Paraaortic lymph node (tissue), 1 donor: Measurements from ENCODE around the genes OSMR and FBXO4.

- PRO-cap, result no peak
Measured at GRCh38 chr5:38542462-38543193, 13.8 kb downstream of the LIFR start.

DNA sequence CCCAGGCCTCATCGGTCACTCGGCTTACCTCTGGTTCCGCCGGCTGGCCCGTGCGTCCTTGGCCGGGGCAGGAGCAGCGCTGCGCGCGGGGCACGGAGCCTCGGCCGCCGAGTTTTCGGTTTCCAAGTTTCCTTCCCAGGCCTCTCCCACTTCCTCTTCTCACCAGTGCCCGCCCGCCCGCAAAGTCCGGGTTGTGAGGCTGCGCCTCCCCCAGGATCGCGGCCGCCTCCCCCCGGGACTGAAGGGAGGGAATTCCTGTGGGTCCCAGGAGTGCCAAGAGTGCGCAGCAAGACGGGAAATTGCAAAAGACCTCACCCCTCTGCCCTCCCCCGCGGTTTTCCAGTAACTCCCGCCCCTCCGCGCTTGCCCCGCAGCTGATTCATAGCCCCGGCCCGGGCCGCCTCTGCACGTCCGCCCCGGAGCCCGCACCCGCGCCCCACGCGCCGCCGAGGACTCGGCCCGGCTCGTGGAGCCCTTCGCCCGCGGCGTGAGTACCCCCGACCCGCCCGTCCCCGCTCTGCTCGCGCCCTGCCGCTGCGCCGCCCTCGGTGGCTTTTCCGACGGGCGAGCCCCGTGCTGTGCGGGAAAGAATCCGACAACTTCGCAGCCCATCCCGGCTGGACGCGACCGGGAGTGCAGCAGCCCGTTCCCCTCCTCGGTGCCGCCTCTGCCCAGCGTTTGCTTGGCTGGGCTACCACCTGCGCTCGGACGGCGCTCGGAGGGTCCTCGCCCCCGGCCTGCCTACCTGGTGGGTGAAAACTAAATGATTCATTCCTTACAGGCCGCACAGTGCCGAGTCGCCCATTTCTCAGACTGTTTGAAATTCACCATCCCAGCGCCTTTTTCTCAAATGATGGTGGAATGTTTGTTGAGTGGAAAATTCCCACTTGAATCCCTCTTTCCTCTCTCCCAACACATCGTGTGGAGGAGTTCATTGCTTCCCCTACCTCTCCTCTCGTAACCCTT, at the start of gene OSMR:
TSS of gene OSMR (plus strand) at position 373 of the 966 bp plus-strand sequence.
- PRO-cap, result bidirectional peak, plus-strand start at position 408 of the sequence, minus-strand start at position 117 of the sequence

GRCh38 chr5:38940232-38941377, 94.8 kb downstream of the OSMR start:
- PRO-cap, result no peak

GRCh38 chr5:39190636-39191104, 28.7 kb downstream of the FYB1 start:
- PRO-cap, result no peak

- PRO-cap, result no peak
Measured at GRCh38 chr5:39394762-39395344, 29.9 kb downstream of the DAB2 start.

DNA sequence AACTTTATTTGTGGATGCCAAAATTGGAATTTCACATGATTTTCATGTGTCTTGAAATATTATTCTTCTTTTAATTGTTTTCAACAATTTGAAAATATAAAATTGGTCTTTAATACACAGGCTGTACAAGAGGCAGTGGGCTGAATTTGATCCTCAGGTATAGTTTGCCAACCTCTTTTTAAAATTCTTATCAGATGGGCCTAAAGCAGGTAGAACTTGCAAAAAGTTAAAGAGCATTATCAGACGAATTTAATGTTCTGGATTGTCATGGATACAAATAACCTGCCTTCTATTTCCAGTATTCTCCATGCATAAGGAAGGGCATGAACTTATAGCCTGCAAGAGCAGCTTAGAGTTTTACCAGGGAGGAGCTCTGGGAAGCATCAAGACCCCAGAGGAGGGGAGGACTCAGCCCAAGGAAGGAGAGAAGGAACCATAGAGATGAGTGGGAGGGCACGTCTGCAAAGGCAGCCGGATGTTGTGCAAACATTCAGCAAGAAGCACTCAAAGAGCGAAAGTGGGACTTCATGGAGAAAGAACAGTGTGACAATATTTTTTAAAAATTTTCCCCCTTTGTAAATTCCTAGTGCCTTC, 270.3 kb upstream of the PTGER4 start:
- PRO-cap, result unidirectional peak, plus-strand start at position 507 of the sequence

- PRO-cap, result no peak
Measured at GRCh38 chr5:40418054-40418378, 261.7 kb upstream of the PTGER4 start.

DNA sequence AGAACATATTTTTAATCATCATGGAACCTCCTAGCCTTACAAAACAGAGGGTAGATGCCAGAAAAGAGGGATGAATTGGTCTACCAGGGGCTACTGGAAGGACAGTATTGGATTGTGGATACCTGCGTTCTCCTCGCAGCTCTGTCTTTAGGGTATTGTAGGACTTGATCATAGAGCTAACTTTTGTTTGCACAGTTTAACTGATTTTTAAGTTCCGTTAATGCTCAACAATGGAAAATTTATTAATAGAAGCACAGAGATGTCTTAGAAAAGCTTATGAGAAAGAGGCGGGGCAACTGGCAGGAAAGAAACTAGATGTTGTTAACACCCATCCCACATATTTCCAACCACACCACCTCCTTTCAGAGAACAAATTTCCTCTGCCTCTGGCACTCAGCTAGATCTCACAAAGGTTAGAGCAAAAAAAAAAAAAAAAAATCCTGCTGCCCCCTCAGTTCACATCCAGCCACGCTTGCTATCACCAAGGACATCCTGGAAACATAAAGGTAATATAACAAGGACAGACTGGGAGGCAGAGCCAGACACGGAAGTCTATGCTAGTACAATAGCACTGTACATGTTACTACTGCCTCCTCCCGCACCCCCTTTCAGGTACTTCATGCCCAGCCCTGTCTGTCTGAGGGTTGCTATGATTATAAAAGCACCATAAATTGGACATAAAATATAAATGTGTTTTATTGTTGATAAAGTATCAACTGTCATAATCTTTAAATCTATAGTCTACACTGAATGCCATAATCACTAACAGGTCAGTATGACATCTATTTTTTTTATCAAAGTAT, 238.0 kb upstream of the PTGER4 start:
- PRO-cap, result bidirectional peak, plus-strand start at position 372 of the sequence, minus-strand start at position 157 of the sequence

DNA sequence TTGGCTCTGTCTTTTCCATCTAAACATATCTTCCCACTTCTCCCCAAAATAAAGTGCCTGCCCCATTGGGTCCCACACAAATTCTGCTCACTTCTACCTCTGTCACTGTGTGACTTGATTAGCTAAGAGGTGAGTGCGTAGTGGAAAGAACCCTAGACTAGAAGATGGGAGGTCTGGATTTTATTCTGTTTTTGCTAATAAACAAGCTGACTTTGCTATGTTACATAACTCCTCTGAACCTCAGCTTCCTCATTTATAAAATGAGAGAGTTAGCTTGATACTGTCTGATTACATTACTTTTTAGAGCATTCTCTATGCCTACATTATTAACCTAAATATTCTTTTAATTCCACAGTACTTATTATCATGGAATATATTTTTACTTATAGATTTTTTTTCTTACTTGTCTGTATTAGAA, 51.3 kb upstream of the PTGER4 start:
- PRO-cap, result no peak

GRCh38 chr5:40689461-40689874, 9.8 kb downstream of the PTGER4 start:
- PRO-cap, result no peak

DNA sequence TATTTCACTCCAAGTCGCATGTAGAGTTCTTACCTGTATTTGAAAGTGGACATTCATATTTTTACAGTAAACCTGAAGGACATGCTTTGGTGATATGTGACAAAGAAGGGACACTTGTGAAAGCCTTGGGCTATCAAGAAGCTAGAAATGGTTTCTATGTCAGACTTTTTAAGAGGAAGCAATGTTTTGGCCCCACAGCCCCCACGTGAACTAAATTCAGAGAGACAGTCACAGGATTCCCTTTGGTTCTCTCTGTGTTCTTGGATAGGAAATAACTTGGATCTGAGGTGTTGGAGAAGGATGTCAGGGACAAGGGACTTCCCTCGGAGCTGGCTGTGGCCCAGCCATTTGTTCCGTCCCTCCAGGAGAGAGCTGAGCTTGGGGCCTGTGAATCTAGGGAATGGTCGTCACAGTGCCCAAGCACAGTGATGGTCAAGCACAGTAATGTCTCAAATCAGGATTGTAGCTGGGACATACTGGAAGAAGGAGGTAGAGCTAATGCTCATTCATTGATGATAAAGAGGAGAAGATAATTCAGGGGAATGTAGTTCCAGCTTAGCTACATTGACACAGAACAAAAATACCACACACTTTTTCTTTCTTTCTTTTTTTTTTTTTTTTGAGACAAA, 2.0 kb downstream of the C7 start:
- PRO-cap, result bidirectional peak, plus-strand start at position 348 of the sequence, minus-strand start at position 212 of the sequence

DNA sequence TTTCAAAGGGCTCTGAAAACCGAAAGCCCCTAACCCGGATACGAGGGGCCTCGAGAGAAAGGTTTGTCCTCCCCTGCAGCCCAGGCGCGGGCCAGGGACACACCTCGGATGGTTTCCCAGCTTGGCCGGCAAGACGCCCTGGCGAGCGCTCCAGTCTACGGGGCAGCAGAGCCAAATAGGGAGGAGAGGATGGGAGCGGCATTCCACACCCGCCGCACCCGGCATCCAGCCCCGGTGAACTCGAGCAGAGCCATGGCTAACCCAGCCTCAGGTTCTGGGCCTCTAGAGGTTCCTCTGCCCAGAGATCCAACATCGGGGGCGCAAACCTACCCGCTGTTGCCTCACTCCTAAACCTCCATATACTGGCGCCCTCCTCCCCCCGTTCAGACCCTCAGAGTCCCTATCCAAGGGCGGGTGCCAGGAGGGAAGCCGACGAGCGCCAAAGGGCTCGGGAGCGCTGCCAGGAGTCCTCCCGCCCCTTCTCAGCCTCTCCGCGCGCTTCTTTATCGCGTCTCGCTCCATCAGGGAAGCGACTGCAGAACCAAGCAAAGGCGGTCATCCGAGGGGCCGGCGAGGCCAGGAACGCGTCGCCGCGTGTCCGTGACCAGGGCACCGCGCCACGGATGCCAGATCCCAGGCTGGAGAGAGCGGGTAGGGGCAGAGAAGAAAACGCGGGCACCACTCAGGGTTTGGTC, 536 bp downstream of the OXCT1 start:
- PRO-cap, result no peak

- PRO-cap, result no peak
Measured at GRCh38 chr5:41908544-41908859, 4.4 kb downstream of the RIMOC1 start.

DNA sequence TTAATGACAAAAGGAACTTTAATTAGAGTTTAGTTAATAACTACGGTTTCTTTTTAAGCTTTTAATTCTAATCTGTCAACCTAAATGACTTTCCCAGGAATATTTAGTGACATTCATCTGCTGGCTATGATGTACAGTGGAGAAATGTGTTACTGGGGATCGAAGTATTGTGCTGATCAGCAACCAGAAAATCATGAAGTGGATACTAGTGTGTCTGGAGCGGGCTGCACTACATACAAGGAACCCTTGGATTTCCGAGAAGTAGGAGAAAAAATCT, 8.2 kb upstream of the FBXO4 start:
- PRO-cap, result no peak

DNA sequence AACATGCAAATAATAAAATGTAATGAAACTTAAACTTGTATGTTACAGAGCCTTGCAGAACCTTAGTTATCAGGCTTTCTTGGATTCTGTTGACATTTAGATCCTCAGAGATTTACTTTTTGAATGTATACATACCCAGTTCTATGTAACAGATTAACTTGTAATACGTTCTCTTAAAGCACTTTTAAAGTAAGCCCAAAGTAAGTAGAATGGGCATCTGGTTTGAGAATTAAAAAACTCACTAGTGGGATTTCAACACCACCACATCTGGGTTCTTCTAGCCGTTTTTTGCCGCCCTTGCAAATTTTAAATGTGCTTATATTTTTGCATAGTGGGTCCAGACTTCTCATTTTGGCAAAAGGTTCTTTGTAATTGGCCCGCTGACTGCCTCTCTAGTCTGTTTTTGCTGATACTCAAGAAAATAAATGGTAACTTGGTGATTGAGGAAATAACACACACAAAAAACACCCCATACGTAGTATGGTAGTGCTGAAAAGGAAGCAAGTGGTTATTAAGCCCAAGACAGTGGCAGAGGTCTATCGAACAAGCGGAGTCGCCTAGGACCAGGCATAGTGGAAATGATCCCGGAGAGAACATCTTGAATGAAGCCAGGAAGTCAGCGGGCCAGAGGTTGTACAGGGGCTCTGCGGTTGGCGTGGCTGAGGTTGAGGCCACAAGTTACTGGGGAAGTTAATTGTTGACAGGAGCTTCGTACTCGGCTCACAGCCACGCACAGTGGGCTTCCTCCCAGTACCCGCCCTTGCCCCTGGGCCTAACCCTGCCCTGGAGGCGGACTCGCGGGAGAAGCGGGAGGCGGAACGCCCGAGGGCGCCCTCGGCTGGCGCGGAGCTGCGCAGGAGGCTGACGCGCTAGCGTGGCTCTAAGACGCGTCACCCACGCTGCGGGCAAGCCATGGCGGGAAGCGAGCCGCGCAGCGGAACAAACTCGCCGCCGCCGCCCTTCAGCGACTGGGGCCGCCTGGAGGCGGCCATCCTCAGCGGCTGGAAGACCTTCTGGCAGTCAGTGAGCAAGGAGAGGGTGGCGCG, at the start of gene FBXO4:
TSS of gene FBXO4 (plus strand) at position 884 of the 1,046 bp plus-strand sequence.
- PRO-cap, result bidirectional peak, plus-strand start at position 908 of the sequence, minus-strand start at position 768 of the sequence

GRCh38 chr5:42515489-42516032, 92.3 kb downstream of the GHR start:
- PRO-cap, result no peak

DNA sequence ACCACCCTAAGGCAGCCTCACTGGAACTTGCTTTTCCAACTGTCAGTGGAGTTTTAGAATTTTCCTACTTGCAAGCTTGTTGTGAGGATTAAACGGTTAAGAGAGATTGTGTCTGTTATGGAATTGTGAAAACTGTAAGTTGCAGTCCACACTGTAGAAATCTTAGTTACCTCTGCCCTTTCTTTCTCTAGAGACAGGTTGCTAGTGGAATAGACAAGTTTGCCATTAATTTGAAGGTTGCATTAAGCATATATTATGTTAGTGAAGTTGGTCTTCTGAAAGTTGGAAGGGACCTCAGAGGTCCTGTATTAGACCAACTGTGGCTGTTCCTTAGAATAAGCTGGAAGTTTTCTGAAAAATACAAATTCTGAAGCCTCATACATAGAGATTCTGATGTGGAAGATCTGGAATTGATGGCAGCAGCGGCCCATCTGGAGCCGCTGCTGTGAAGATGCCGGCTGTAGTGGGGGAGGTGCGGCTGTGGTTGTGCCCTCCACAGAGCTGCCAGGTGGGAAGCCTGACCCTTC, 158.1 kb downstream of the GHR start:
- PRO-cap, result no peak

GRCh38 chr5:42606046-42606862, 150.4 kb upstream of the CCDC152 start:
- PRO-cap, result no peak

DNA sequence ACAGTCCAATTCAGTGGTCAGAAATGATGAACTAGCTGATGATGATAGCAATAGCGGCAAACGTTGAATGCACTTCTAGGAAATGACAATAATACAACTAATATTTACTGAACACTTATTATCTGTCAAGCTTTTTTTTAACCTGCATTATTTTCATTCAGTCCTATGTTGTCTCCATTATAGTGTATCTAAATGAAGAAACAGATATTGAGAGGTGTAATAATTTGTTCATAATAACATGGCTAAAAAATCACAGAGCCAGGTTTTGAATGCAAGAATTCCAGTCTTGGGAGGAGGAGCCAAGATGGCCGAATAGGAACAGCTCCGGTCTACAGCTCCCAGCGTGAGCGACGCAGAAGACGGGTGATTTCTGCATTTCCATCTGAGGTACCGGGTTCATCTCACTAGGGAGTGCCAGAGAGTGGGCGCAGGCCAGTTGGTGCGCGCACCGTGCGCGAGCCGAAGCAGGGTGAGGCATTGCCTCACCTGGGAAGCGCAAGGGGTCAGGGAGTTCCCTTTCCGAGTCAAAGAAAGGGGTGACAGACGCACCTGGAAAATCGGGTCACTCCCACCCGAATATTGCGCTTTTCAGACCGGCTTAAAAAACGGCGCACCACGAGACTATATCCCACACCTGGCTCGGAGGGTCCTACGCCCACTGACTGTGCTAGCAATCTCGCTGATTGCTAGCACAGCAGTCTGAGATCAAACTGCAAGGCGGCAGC, 22.0 kb upstream of the CCDC152 start:
- PRO-cap, result no peak

DNA sequence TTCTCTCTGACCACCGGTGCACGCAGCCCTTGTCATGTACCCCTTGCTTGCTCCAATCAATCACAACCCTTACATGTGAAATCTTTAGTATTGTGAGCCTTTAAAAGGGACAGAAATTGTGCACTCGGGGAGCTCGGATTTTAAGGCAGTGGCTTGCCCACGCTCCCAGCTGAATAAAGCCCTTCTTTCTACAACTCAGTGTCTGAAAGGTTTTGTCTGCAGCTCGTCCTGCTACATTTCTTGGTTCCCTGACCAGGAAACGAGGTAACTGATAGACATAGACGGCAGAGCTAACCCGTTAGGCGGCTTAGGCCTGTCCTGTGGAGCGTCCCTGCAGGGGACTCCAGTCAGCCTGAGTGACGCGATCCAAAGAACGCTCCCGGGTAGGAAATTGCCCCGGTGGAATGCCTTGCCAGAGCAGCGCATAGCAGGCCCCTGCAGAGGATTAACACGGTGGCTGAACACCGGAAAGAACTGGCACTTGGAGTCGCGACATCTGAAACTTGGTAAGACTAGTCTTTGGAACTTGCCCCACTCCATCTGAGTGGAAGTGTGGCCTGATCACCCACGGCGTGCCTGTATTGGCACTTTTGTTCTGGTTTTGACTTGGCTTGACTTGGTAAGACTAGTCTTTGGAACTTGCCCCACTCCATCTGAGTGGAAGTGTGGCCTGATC, 1.9 kb upstream of the SELENOP start:
- PRO-cap, result no peak